Suprapubic skin (tissue), 4 donors: ENCODE data around the gene PCDH12.

DNA sequence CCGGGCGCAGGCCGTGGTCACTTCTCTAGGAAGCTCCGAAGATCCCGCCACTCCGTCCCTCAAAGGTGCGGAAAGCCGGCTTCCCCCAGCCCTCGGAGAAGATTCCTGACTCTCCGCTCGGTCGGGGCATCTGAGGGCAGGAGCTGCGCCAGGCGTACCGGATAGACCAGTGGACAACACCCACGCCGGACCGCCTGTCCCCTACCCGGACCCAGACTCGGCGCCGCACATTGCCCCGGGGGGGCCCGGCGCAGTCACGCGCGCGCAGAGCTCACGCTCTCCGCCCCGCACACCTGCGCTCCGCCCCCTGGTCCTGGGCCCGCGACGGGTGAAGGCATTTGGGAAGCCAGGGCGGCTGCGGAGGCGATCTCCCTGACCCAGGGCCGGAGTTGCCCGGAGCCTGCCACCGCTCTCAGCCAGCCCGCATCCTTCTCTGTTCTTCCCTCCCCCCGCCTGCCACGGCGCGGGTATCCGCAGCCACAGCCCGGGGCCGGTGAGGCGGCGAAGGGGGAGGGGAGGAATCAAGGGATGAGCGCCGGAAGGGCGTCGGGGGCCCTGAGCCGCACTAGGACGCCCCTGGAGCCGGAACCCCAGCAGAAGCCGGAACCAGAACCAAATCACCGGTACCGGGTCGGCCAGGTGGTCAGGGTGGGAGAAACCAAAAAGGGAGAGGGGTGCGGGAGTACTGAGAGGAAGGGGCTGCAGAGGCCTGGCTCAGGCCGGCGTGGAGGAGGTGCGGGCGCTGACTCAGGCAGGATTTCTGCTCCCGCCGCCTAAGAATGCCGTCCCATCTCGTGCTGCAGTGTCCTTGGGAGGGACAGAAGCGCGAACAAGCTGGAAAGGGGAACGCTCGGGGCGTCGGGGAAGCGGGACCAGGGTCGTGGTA lies 565 bp downstream of the RELL2 start:
- PRO-cap, result unidirectional peak, minus-strand start at position 435 of the sequence
- RAMPAGE, long total RNA, 4 experiments, result start-site peak on the plus strand in 4 of 4 experiments, centred at positions 313 to 334 of the sequence, 10 to 29 reads per replicate

- PRO-cap, result no peak
- RAMPAGE, long total RNA, 4 experiments, result no peak in any of the 4 experiments
Observed at GRCh38 chr5:141640334-141641046, 3.7 kb downstream of the RELL2 start.

- PRO-cap, result no peak
- RAMPAGE, long total RNA, 4 experiments, result no peak in any of the 4 experiments
Observed at GRCh38 chr5:141672624-141672905, 9.5 kb downstream of the ARAP3 start.

GRCh38 chr5:141841103-141842294 lies 36.7 kb downstream of the PCDH1 start:
- PRO-cap, result no peak
- RAMPAGE, long total RNA, 4 experiments, result no peak in any of the 4 experiments

DNA sequence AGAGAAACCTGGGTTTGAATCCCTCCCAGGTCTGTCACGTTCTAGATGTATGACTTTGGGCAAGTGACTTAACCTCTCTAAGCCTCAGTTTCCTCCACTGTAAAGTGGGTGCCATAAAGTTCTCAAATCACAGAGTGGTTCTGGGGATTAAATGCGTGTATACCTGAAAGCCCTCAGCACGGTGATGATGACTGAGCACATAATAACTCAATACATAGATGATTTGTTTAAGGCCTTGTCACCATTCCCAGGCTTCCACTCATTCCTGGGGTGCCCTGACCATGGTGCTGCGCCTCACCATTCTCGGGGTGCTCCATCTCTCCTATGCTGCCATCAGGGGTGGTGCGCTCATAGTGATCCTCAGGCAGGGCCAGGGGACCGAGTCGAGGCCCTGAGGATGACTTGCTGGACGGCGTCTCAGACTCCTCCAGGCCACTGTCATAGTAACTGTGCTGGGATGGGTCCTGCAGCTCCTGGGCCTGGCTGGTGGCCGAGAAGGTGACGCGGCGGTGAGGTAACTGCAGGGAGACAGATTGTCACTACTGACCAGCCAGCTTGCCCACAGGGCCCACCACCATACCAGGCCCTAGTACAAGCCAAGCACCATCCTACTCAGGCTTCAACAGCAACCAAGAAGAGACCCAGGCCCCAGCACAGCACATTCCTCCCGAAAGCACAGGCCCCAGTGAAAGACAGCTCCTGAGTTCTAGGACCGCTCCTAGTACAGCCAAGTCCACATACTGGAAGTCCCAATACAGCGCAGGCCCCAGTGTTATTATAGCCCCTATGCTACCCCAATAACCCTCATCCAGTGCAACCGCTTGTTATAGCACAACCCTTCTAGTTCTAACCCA lies 21.0 kb downstream of the PCDH1 start:
- PRO-cap, result no peak
- RAMPAGE, long total RNA, 4 experiments, result start-site peak on the minus strand in 1 of 4 experiments, centred at position 520 of the sequence, 20 reads per replicate

DNA sequence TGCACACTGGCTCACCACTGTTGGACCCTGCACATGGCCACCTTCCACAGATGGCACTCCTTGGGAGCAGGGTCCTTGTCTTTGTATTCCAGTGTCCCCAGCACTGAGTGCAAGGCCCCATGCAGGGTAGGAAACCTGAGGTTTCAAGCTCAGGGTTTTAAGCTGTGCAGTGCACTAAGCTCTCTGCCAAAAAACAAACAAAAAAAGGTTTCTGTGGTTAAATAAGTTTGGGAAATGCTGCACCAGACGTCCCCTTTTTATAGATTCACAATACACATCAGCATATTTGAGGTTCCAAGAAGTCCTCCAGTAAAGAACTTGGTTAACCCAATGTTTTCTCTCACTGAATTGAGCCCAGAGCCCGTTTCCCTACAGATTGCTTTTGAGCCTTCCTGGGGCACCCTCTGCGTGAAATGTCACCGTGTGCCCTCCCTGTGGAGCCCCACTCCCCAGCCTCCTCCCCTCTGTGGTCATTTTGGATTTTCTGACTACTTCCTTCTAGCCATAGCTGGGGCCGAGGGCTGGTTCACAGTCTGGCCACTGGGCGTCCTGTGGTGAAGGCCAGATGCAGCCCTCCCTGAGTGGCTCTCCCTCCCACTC lies 17.1 kb downstream of the DELE1 start:
- PRO-cap, result no peak
- RAMPAGE, long total RNA, 4 experiments, result no peak in any of the 4 experiments

DNA sequence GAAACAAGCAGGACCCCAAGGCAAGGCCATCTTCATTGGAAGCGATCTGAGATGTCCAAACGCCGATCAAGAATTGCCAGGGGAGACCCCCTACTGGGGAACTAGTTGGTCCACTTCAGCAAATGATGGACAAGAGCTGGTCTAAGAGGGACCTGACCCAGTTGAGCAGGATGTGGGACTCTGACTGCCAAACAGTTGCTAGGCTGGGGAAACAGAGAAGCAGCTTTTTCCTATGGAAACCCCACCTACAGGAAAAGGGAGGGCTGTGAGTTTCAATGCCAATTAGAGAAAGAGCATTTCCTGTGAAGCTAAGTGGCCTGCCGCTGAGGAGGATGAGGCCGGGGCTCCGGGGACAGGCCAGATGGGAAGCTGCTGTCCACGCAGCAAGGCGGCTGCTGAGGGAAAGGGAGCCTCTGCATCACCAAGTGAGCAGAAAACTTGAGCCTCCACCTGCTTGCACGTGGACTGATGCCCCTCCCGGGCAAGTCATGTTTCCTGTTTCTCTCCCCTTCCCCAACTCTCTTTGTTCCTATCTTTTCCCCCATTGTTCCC lies at the start of gene PCDH12:
Gene PCDH12 (minus strand): TSS at position 202 of the 552 bp plus-strand sequence.
- PRO-cap, result bidirectional peak, plus-strand start at position 360 of the sequence, minus-strand start at position 179 of the sequence
- RAMPAGE, long total RNA, 4 experiments, result no peak in any of the 4 experiments

GRCh38 chr5:141960601-141961287 lies 2.7 kb upstream of the PCDH12 start:
- PRO-cap, result no peak
- RAMPAGE, long total RNA, 4 experiments, result no peak in any of the 4 experiments

DNA sequence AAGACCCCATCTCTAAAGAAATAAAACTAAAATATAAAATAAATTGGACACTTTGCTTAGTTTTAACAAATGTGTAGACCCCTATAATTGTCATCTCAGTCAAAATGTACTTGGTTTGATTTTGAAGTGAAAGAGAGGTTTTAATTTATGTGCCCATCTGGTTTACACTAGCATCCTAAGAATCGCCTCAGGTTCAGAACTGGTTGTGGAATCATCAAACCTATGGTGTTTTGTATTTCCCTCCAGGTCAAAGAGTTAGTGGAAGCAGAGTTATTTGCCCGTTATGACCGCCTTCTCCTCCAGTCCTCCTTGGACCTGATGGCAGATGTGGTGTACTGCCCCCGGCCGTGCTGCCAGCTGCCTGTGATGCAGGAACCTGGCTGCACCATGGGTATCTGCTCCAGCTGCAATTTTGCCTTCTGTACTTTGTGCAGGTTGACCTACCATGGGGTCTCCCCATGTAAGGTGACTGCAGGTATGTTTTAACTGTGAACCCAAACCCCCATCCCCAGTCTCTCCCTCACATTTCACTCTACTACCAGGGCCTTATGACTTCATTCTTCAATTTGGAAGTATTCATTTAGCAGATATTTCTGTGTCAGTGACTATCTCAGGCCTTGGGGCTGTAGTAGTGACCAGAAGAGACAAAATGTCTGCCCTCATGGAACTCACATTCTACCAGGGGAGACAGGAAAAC lies 11.1 kb downstream of the RNF14 start:
- PRO-cap, result no peak
- RAMPAGE, long total RNA, 4 experiments, result no peak in any of the 4 experiments

DNA sequence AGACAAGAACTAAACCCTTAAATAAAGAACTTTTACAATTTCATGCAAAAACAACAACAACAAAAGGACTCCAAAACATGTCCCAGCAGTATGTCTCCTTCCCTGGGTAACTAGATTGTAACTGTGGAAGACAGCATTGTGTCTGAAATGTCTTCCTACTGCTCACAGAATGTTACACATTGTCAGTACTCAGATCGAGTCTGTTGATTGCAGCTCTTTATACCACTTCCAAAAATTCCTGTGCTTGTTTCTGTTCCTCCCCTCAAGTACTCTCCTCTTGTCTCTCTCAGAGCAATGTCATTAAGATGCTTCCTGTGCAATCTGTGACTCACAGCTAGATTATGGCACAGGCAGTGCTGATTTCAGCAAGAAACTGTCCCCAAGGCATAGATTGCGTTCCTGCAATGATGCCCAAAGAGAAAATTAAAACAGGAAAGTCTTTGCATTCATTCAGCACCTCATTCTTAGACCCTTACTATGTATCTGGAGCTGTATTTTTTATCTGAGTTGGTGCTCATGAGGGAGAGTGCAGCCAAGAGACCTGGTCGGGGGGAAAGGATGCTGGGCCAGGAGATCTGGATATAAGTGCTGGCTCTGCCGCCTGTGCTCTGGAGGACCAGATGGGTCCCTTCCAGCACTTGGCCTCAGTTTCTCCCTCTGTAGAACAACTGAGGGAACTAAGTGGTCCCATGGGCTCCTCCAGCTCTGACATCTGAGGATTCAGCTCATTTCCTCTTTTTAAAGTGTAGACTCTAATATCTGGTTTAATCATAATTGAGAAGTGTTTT lies 40.7 kb upstream of the GNPDA1 start:
- PRO-cap, result no peak
- RAMPAGE, long total RNA, 4 experiments, result no peak in any of the 4 experiments

GRCh38 chr5:142088948-142089524 lies 19.5 kb upstream of the NDFIP1 start:
- PRO-cap, result no peak
- RAMPAGE, long total RNA, 4 experiments, result no peak in any of the 4 experiments

DNA sequence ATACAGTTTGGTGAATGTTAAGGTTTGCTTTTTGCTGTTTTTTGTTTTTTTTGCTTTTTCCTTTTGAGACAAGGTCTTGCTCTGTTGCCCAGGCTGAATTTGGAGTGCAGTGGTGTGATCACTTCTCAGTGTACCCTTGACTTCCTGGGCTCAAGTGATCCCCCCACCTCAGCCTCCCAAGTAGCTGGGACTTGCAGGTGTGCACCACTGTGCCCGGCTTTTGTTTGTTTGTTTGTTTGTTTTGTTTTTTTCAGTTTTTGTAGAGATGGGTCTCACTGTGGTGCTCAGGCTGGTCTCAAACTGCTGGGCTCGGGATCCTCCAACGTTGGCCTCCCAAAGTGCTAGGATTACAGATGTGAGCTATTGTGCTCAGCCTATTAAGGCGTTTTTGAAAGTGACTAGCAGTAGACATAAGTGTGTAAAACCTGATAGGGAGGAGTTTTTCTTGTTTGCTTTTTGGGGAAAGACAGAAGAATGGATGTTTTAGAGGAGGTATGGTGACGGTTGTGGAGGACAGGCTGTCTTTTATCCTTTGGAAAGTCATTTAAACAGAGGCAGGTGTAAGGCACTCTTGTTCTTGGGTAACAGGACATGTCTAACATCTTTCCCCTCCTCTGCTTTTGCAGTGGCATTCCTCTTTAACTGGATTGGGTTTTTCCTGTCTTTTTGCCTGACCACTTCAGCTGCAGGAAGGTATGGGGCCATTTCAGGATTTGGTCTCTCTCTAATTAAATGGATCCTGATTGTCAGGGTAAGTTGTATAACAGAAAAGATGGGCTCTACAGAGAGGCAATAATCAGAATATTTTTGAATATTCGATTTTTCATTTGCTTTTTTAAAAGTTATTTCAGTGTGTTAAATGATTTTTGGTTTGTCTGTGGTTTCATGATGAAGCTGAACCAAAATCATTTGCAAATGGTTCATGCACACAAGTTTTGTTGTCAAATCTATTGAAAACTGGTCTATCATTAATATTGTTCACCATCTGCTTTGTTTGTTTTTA lies 28.8 kb downstream of the NDFIP1 start:
- PRO-cap, result no peak
- RAMPAGE, long total RNA, 4 experiments, result no peak in any of the 4 experiments

DNA sequence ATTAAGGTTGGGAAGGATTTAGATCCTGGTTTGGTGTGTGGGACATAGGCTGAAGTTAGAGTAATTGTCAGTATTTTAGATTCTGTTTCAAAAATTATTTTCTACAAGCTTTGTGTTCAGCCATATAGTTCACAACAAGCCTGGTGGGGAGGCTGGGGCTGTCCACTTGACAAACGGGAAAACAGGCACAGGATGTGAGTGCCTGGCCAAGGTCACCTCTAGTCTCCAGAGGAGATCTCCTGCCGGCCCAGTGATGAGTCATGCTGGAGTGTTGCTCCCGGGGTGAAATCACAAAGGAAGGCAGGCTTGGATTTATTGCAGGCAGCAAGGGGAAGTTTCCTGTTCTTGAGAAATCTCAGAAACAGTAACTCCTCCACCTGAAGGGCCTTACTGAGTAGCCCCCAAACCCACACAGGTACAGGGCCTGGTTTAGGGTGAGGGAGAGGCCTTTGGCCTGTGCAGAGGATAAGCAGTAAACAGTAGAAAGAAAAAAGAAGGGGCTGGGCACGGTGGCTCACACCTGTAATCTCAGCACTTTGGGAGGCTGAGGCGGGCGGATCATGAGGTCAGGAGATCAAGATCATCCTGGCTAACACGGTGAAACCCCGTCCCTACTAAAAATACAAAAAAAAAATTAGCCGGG lies 38.0 kb upstream of the SPRY4 start:
- PRO-cap, result no peak
- RAMPAGE, long total RNA, 4 experiments, result no peak in any of the 4 experiments

GRCh38 chr5:142783268-142784328 lies 13.4 kb downstream of the ARHGAP26 start:
- PRO-cap, result no peak
- RAMPAGE, long total RNA, 4 experiments, result no peak in any of the 4 experiments

DNA sequence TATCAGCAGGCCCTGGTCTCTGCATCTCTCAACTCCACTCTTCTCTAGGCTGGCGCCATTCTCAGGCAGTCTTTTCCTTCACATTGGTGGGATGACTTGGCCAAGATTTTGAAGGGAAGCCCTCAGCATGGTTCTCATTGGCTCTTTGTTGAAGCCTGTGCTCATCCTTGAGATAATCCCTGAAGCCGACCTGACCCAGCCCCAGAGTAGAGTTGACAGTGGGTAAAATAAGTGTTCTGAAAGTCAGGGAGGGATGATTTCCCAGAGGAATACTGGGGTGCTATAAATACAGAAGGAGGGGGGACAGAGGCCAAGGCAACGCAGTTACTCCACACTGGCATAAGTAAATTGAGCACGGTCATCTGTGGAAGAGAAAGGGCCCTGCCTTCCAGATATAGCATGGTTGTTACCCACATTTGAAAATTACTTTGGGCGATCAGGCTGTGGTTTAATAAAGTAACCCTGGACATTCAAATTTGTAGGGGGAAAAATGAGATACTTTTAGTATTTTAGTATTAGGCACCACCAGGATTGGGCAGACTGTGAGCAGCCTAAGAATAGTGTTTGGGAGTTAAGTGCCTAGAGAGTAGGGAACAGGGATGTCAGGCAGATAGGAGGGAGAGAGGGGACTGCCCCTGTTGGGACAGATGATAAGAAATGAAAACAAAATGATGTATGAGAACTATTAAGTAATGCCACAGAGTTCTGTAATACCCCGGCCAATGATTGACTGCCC lies 24.1 kb downstream of the ARHGAP26 start:
- PRO-cap, result no peak
- RAMPAGE, long total RNA, 4 experiments, result no peak in any of the 4 experiments

DNA sequence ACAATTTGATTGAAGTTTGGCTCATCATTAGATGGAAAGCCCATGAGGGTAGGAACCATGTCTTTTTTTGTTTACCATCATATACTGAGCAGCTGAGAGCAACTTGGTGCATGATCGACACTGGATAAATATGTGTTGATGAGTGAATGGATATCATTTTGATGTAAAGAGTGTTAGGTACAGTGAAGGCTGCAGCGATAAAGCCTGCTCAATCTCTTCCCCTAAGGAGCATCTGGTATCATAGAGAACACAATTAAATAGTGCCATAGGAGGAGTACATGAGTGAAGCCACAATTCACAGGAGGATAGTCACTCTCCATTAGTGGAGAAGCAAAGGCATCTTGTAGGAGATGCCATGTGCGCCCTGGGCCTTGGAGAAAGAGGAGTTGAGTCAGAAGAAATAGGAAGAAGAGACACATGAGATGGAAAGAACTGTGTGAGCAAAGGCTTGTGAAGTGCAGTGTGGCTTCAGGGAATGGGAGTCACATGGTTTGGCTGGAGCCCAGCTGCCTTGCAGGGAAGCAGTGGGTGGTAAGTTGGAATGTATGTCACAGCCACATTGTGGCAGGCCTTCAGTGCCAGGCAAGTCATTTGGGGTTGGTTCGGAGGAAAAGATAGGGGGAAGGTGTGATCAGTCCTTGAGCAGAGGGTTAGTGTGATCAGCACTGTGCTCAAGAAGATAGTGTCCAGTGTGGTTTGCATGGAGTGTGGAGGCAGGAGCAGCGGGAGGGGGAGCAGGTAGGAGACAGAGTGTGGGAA lies 46.2 kb downstream of the ARHGAP26 start:
- PRO-cap, result no peak
- RAMPAGE, long total RNA, 4 experiments, result start-site peak on the plus strand in 1 of 4 experiments, centred at position 459 of the sequence, 6 reads per replicate

DNA sequence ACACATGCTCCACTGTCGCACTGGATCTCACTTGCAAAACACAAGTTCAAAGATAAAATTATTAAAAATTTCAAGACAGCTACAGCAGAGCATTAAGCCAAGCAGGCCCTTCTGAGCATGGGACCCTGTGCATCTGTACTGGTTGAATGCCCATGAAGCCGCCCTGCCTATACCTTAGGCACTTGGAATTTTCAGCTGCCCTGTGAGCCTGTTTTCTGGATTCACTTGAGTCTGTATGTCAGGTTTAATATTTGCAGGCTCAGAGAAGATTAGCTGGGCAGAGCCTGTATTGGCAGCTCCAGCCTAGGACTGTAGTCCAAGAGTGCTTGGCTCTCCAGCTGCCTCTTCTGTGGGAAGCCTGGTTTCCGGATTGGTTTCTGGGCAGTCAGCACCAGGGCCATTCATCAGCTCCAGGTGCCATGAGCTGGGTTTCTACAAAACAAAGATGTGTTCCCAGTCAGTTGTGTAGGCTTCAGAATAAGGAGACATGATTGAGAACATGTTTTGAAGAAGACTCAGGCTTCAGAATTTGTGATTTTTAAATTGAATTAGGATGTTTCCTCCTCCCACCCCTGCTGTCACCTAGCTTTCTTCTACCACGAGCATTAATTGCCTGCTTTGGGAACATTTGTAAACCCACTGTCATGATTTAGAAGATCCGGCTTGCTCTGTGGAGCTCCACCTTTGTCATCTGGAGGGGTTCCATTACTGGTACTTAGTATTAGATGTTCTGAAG lies 90.1 kb downstream of the ARHGAP26 start:
- PRO-cap, result no peak
- RAMPAGE, long total RNA, 4 experiments, result no peak in any of the 4 experiments

GRCh38 chr5:142870470-142871031 lies 100.4 kb downstream of the ARHGAP26 start:
- PRO-cap, result no peak
- RAMPAGE, long total RNA, 4 experiments, result no peak in any of the 4 experiments

DNA sequence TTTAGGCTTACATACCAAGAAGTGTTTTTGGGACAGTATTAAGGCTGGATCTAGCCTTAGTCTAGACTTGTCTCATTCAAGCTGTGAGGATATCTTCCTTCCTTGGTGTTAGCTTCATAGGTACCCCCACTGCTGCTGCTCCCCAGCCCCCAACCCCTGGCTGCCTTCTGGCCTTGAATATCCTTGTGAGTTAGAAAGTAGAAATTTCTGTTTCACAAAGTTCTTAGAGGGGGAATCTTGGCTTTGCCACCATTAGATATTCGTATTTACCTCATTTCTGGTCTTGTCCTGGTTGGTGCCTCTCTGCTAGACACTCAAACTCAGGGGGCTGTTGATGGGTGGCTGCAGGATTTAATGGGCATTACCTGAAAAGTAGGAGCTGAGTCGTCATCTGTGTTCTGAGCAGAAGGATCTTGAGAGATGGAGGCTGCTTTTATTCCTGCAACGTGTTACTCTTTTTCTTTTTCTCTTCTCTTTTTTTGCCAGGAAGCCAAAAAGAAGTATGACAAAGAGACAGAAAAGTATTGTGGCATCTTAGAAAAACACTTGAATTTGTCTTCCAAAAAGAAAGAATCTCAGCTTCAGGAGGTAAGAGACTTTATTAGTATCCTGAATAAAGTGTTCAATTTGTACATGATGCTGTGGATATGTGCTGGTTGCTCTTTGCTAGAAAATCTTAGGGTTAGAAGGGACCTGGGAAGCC lies 114.8 kb downstream of the ARHGAP26 start:
- PRO-cap, result no peak
- RAMPAGE, long total RNA, 4 experiments, result no peak in any of the 4 experiments

GRCh38 chr5:142894056-142894659 lies 124.0 kb downstream of the ARHGAP26 start:
- PRO-cap, result no peak
- RAMPAGE, long total RNA, 4 experiments, result no peak in any of the 4 experiments